Ovary (tissue), 7 donors: ENCODE results near the gene ATP13A2.

GRCh38 chr1:16520331-16520972 is 79.9 kb downstream of the NECAP2 start:
- PRO-cap, 7 experiments = peak in 6 of 7 experiments; most common plus-strand start chr1:16520843 (in 5)
- RAMPAGE, long total RNA, 2 experiments = no peak in any of the 2 experiments

- PRO-cap, 7 experiments = no peak in any of the 7 experiments
- RAMPAGE, long total RNA, 2 experiments = no peak in any of the 2 experiments
Observed at GRCh38 chr1:16955106-16955549, 25.3 kb downstream of the MFAP2 start.

- PRO-cap, 7 experiments = peak in 7 of 7 experiments; most common plus-strand start chr1:17011546 (in 1); most common minus-strand start chr1:17011928 (in 5)
- RAMPAGE, long total RNA, 2 experiments = no peak in any of the 2 experiments
Observed at GRCh38 chr1:17011139-17012280, at the start of gene ATP13A2. Gene ATP13A2 (minus strand): TSS chr1:17011928.

DNA sequence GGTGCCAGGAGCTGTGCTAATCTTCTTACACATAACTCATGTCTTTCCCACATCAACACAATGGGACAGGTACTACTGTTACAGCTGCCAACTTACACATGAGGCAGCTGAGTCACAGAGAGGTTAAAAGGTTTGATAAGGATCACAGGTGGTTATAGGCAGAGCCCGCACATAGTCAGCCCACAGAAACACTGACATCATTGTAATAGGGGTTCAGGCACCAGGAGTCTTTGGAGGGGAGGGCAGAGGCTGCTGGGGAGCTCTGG is 354 bp upstream of the PADI1 start:
- PRO-cap, 7 experiments = no peak in any of the 7 experiments
- RAMPAGE, long total RNA, 2 experiments = no peak in any of the 2 experiments

DNA sequence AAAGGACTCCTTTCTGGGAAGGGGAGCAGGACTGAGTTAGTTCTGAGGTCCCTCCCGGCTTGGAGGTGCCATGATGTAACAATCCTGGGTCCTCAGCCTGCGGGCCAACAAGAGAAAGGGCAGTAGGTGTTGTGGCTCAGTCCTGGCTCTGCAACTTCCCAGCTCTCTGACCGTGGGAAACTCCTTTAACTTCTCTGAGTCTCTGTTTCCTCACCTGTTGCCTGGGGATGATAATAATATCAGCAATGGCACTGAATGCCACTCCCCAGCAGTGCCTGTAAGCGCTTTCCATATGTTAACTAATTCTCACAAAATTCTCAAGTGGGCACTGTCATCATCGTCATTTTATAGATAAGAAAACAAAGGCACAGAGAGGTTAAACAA is 2.3 kb downstream of the PADI3 start:
- PRO-cap, 7 experiments = no peak in any of the 7 experiments
- RAMPAGE, long total RNA, 2 experiments = no peak in any of the 2 experiments

- PRO-cap, 7 experiments = no peak in any of the 7 experiments
- RAMPAGE, long total RNA, 2 experiments = no peak in any of the 2 experiments
Observed at GRCh38 chr1:17410964-17411219, 28.6 kb downstream of the RCC2 start.

DNA sequence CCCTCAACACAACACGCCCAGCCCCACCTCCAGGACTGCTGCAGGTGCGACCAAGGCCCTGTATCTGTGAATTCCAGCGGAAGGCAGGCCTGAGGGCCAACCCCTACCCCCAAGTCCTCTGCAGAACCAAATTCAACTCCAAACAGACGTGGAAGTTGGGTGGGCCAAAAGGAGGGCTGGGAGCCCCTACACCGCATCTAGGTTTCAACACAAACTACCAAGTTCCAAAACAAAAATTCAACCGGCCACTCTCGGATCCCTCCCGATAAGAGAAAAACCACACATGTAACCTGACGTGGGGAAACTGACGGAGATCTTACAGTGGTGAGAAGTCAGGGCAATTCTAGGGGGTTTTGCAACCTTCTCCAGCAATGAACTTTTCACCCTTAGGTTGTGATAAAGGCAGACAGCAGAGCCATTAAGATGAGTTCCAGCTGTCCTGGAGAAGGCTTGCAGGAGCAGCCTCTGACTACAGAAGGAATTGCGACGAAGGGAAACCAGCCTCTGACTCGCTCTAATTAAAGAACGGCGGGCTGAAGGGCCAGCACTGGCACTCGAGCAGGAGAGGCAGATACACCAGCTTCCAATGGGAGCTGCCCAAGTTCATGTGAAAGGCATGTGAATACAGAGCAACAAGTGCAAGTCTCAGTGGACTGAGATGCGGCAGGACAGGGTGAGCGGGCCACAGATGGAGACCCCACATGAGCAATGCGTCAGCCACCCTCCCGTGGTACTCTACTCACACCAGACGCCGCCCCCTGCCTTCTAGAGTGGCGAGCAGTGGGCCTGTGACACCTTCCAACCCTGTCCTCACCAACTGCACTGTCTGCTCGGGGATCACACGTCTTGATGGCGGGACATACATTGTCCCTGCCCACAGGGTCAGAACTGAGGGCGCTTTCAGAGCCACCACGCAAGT is 15.8 kb downstream of the RCC2 start:
- PRO-cap, 7 experiments = peak in 3 of 7 experiments; most common plus-strand start position 639 of the sequence (in 3); most common minus-strand start position 492 of the sequence (in 2)
- RAMPAGE, long total RNA, 2 experiments = no peak in any of the 2 experiments

GRCh38 chr1:17425971-17426879 is 13.3 kb downstream of the RCC2 start:
- PRO-cap, 7 experiments = no peak in any of the 7 experiments
- RAMPAGE, long total RNA, 2 experiments = no peak in any of the 2 experiments

GRCh38 chr1:17427971-17428276 is 11.6 kb downstream of the RCC2 start:
- PRO-cap, 7 experiments = no peak in any of the 7 experiments
- RAMPAGE, long total RNA, 2 experiments = no peak in any of the 2 experiments

DNA sequence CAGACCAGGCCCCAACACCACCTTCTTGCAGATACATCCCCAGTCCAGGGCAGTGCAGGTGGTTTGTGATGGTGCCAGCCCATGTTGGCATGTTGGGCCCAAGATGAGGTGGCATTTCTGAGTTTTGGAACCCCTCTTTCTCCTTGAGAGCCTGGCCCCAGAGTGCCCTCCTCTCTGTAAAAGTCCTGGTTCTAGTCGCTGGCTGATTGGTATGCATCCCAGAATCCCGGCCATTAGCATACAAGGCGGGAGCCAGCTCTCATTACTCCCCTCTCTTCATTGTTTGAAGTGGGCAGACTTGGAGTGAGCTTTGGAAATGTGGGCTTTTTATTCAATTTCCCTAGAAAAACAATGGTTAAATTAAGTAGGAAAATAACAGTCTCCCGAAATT is 7.8 kb downstream of the ARHGEF10L start:
- PRO-cap, 7 experiments = no peak in any of the 7 experiments
- RAMPAGE, long total RNA, 2 experiments = no peak in any of the 2 experiments

DNA sequence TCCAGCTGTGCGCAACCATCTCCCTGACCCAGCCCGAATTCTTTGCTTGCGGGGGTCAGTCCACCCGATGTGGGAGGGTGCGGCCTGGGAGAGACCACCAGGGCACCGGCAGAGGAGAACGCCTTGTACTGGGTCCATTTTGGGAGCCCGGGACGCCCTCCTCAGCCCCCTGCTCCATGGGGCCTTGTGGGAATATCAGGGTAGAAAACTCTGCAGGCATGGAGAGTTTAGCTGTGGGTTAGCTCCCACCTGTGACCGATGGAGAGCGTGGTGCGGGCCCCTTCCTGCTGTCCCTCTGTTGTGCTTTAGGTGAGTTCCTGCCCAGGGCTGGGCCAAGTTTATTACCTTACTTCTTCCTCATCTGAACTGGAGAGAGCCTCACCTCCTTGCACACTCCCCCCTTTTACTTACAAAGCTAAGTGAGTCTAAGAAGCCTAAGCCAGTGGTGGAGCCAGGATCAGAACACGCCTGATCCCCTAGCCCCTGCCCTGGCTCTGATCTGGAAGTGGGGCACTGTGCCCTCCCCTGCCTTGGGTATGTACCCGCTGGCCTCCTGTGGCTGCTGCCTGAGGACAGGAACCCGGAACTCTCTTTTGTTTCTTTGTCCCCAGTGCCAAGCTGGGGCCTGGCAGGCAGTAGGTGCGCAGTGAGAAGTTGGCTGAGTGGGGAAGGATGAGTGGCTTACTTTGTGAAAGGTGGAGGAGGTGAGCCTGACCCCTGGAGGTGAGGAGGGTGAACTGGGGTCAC is 32.8 kb downstream of the ARHGEF10L start:
- PRO-cap, 7 experiments = no peak in any of the 7 experiments
- RAMPAGE, long total RNA, 2 experiments = no peak in any of the 2 experiments

DNA sequence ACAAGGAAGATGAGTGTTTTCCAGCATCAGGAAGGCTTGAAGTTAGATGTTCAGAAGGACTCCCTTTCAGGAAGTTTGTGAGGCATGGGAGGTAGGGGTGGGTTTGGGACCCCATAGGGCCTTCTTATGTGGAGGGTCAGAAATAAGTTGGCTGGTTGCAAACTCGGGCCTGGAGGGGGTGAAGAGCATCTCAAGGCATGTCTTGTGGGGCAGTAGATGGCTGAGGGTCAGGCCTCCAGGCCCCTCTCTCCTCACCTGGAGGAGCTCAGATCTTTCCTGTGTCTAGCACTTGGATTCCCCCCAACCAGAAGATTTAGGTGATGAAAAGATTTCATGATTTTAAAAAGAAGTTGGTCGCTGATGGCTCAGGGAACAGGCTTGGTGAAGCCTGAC is 82.4 kb upstream of the ACTL8 start:
- PRO-cap, 7 experiments = no peak in any of the 7 experiments
- RAMPAGE, long total RNA, 2 experiments = no peak in any of the 2 experiments

- PRO-cap, 7 experiments = no peak in any of the 7 experiments
- RAMPAGE, long total RNA, 2 experiments = no peak in any of the 2 experiments
Observed at GRCh38 chr1:18413767-18414379, 66.9 kb upstream of the KLHDC7A start.

- PRO-cap, 7 experiments = no peak in any of the 7 experiments
- RAMPAGE, long total RNA, 2 experiments = no peak in any of the 2 experiments
Observed at GRCh38 chr1:18481418-18481764, 661 bp downstream of the KLHDC7A start.

- PRO-cap, 7 experiments = no peak in any of the 7 experiments
- RAMPAGE, long total RNA, 2 experiments = no peak in any of the 2 experiments
Observed at GRCh38 chr1:18572279-18572517, 58.4 kb upstream of the PAX7 start.

DNA sequence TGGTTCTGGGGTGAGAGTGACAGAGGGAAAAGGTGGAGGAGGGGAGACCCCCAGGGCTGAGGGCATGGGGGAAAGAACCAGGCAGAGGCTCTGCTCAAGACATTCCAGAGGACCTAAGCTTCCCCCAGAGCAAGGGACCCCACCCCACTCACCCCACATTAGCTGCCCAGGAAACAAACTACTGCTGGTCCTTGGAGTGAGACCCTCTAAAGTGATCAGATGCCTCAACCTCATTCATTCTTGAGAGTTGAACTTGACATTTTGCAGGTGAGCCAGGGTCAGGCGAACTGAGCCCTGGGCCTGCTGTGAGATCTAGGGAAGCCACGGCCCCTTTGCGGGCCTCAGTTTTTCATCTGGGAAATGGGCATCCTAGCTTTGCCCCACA is 102.9 kb downstream of the PAX7 start:
- PRO-cap, 7 experiments = no peak in any of the 7 experiments
- RAMPAGE, long total RNA, 2 experiments = no peak in any of the 2 experiments

GRCh38 chr1:18906739-18907818 is 4.7 kb upstream of the ALDH4A1 start:
- PRO-cap, 7 experiments = no peak in any of the 7 experiments
- RAMPAGE, long total RNA, 2 experiments = no peak in any of the 2 experiments

- PRO-cap, 7 experiments = no peak in any of the 7 experiments
- RAMPAGE, long total RNA, 2 experiments = no peak in any of the 2 experiments
Observed at GRCh38 chr1:18925148-18925774, 22.9 kb upstream of the ALDH4A1 start.

- PRO-cap, 7 experiments = no peak in any of the 7 experiments
- RAMPAGE, long total RNA, 2 experiments = no peak in any of the 2 experiments
Observed at GRCh38 chr1:19021903-19022331, 65.4 kb upstream of the IFFO2 start.

DNA sequence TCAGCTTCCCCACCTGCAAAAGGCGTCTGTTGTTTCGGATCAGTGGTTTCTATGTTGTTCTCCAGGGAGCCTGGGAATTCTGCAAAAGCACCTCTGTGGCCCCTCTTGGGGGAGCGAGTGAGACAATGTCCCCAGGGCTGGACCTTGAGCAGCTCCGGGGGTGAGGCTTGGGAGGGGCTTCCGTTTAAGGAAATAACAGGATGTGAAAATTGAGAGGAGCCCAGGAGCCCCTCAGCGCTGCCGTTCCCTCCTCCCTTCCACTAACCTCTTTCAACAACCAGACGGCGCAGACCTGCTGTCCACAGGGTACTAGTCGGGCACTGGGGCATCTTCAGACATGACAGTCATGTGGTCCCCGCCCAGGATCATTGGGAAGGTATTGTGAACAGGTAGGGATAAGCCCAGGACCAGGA is 98.6 kb upstream of the IFFO2 start:
- PRO-cap, 7 experiments = no peak in any of the 7 experiments
- RAMPAGE, long total RNA, 2 experiments = no peak in any of the 2 experiments